H7 (cell line): ENCODE measurements around the genes ALOX12B, PER1 and NDEL1.

- RAMPAGE, long total RNA = no peak
Observed at GRCh38 chr17:7955476-7955811, 23.4 kb downstream of the CNTROB start.

DNA sequence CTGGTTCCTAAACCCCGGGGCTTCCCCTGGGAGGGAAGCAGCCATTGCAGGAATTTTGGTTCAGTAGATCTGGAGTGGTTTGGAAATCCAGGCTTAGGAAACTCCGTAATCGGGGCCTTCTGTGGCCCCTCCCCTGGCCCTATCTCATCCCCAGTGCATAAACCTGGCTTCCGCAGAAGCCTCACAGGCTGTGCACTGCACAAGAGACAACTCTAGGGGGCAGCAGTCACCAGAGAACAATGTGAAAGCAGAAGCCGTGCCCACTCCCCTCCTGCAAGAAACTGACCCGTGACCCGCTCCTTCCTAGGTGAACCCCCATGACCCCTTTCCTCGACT, 14.2 kb downstream of the GUCY2D start:
- RAMPAGE, long total RNA = no peak

DNA sequence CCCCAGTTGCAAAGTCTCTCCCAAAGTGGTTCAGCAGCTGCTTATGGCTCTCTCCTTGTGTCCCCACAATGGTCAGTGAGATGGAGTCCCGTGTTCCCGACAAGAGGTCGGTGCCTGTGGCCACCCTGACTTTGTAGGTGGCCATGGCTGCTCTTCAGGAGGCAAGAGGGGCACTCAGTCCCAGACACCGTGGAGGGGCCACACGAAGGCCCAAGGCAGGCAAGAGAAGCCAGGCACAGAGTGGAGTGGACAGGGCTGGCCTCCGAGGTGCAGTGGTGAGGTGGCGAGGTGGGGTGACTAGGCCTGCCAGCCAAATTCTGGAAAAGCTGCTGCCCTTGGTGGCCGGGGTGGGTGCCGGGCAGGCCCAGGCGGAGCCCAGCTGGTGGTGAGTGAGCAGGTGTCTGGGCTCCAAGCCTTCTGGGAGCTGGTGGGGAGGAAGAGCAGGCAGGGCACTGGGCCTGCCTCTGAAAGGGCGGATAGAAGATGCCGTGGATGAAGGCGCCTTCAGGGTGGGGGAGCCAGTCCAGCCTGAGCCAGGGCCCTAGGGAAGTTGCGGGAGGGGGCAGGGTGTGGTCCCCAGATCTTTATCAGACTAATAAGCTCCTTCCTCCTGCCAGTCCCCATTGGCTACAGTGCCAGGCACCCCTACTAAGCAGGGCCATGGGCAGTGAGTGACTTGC, at the start of gene ALOX12B:
Gene ALOX12B (minus strand): TSS at position 419 of the 680 bp plus-strand sequence.
- RAMPAGE, long total RNA = no peak

DNA sequence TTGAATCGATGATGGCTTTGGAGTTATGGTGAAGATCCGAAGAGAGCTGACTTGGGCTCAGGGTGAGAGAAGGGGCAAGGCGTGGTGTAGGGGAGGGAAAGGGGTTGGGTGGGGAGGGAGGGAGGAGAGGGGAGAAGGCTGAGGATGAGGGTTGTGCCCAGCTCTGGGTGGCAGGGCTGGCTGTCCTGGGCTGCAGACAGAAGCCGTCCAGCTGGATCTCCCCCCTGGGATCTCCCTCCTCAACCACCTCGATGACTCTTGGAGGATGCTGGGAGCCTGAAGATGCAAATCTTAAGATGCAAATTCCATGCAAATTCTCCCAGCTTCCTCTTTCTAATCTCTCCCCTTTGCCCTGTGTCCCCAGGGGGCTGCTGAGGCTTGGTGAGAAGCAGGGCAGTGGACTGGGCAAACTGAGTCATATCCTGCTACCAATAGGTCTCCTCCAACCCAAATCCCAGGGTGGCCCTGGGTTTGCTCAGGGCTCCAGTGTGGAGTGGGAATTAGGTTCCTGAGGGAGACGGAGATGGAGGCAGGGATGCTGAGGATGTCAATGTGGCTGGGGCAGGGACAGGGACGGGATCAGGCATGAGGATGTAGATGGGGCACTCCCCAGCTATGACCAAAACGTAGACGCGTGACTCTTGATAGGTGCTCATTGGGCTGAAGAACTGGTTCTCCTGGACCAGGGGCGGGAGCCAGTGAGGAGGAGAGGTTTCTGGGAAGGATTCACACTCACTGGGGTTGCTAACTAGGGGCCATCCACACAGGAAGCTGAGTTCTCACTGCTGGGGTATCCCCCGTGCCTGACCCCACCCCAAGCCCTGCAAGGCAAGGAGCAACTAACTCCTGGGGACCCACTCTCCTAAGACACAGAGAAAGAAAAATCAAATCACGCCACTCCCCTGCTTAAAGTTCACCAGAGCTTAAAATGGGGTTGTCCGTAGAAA, 3.6 kb upstream of the ALOX12B start:
- RAMPAGE, long total RNA = no peak

- RAMPAGE, long total RNA = no peak
Observed at GRCh38 chr17:8137820-8138565, 14.1 kb upstream of the HES7 start.

- RAMPAGE, long total RNA = no peak
Observed at GRCh38 chr17:8149630-8150015, 2.6 kb downstream of the PER1 start.

- RAMPAGE, long total RNA = no peak
Observed at GRCh38 chr17:8150016-8150532, 2.1 kb downstream of the PER1 start.

DNA sequence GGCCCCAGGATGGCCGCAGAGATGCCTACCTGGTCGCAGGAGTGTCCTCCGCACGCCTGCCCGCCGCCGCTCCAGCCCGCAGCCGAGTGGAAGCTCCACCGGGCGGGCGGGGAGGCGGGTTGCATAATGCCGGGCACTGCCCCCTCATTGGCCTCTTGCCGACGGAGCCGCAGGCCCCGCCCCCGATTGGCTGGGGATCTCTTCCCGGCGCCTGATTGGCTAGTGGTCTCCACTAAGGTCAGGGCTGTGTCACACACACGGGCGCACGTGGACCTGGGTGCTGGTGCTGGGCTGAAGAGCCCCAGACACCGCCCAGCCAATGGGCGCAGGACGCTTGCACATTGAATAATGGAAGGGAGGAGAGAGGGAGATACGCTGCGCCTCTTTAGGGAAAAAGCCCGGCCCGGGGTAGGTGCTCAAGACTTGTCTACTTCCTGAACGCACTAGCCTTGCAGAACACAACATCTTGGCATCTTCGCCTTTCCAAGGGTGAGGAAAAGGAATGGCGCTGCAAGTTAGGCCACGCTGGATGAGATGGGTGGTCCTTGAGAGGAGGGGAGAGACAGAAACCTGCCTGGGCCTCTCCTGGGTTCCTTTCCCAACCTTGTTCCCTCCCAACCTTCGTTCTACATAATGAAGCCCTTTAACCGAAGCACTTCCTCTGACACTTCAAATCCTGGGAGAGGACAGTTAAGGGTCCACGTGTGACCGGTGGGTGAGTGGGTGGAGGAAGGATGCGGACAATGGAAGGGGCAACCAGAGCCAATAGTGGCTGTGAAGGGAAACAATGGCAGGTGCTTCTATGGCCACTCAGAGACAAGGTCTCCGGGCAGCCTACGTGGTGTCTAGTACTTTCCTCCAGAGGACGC, at the start of gene PER1:
Gene PER1 (minus strand): TSS at position 97 of the 869 bp plus-strand sequence.
- RAMPAGE, long total RNA = no peak

DNA sequence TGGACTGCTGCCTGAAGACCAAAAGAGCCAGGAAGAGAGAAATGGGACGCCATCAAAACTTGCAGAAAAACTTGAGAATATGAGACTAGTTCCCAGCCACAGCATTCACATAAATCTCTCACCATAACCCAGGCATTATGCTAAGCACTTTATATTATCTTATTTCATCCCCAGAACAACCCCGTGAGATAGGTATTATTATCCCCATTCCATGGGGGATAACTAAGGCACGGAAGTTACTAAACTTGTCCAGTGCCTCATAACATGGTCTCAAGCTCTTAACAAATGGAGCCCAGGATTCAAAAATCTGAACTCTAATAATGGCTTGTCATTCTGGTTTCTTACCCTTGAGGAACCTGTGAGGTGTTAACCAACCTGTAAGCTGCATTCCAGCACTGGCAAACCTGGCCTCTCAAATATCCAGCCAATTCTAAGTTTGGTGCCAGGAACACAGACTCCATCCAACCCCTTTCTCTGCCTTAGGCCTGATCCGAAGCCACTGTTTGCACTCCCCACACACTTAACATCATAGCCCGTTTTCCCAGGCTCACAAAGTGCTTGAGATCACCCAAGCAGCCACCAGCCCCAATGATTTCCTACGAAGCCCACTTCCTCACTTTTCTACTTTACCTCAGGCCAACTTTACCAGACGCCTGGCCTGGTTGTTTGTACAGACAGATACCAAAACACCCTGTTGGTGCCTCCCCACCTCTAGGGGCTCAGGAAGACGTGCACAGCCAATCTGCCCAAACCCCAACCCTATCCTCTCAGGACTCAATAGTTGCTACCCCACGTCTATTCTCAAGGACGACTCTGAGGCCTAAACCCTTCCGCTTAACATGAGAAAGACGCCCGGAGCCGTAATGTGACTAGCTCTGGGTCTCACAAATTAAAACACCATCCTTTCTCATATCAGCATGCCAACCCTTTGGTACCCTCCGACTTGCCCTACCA, 3.0 kb upstream of the PER1 start:
- RAMPAGE, long total RNA = no peak

- RAMPAGE, long total RNA = no peak
Observed at GRCh38 chr17:8209771-8210437, 471 bp downstream of the AURKB start.

DNA sequence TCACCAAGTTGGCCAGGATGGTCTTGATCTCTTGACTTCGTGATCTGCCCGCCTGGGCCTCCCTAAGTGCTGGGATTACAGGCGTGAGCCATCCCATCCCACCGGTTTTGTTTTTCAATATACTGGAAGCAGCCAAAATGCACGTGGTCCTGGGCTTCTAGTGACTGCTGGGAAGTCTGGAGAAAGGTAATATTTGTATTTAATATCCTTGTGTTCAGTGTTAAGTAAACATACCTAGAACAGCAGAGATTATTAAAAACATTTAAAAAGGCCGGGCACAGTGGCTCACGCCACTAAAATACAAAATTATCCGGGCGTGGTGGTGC, 9.7 kb upstream of the AURKB start:
- RAMPAGE, long total RNA = no peak

- RAMPAGE, long total RNA = no peak
Observed at GRCh38 chr17:8234373-8235187, 13.3 kb downstream of the CTC1 start.

DNA sequence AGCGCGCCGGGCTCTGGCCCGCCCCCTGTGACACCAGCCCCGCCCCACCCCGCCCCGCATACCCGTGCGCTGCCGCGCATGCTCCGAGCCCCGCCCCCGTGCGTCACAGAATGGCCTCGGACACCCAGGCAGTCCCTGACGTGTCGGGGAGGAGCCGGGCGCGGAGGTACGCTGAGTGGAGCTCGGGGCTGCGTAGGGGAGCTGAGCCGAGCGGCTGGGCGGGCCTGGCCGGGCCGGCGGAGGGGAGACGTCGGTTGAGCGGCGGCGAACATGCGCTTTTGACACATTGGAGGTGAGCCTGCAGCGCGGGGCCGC, at the start of gene NDEL1:
Gene NDEL1 (plus strand): TSS at position 131 of the 315 bp plus-strand sequence.
- RAMPAGE, long total RNA = start-site peak on the plus strand centred at position 194 of the sequence, 97 bp wide, 301 reads

DNA sequence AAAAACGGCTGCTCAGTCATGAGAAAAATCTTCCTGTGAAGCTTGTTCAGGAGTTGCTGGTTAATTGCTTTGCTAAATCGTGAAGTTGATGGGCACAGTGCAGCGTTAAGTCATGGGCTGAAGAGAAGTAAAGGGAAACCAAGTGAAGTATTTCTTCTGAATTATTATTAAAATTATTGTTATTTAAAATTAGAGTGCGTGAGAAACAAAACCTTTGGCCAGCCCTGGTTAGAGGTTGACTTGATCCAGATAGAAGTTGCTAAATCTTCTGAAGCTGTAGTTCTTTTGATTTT, 1.3 kb downstream of the NDEL1 start:
- RAMPAGE, long total RNA = no peak

DNA sequence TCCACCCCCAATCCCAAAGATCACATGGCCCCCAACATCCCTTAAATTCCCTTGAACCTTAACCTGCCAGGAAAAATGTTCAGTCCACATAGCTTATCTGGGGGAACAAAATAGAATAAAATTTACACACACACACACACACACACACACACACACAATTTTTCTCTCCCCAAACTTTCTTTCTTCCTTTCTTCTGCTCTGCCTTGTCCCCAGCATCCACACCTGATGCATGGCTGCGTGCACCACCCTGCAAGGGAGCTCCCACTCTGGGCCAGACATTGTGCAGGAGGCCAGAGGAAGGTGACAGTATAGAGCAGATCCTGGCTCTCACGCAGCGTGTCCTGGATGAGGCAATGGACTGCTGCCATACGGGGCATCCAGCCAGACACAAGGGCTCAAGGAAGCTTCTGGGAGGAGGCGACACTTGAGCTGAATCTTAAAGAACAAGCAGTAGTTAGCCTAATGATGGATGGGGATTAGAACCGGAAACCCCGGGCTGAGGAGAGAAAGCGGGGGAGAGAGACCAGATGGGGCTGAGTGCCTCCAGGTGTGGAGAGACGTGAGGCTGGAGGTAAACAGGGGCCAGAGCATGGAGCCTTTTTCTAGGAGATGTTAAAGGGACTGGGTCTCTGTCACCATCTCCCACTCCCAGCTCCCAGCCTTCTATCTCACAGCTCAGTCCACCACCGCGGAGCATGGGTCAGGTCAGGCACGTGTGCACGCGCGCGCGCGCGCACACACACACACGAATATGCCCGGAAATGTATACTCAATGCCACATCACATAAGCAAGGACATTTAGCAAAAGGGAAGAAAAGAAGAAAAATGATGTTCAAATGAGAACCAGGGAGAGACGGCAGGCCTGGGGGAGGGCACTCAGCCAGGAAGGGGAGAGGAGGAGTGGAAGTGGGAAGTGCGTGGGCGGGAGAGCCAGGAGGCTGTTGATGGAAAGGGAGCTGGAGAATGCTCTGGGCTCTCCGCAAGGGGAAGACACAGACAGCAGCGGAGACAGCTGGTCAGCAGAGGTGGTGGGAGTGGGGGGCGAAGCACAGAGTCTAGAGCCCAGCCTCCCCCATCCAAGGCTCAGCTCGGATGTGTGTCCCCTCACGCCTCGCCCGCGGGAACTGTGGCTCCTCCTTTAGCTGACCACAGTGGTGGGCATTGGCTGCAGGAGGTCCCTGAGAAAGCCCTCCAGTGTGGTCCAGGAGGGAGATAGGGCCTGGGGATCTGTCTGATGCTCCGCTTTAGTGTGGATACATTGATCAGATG, 46.3 kb downstream of the CCDC42 start:
- RAMPAGE, long total RNA = no peak

GRCh38 chr17:8707867-8708494, 36.7 kb downstream of the CCDC42 start:
- RAMPAGE, long total RNA = no peak

DNA sequence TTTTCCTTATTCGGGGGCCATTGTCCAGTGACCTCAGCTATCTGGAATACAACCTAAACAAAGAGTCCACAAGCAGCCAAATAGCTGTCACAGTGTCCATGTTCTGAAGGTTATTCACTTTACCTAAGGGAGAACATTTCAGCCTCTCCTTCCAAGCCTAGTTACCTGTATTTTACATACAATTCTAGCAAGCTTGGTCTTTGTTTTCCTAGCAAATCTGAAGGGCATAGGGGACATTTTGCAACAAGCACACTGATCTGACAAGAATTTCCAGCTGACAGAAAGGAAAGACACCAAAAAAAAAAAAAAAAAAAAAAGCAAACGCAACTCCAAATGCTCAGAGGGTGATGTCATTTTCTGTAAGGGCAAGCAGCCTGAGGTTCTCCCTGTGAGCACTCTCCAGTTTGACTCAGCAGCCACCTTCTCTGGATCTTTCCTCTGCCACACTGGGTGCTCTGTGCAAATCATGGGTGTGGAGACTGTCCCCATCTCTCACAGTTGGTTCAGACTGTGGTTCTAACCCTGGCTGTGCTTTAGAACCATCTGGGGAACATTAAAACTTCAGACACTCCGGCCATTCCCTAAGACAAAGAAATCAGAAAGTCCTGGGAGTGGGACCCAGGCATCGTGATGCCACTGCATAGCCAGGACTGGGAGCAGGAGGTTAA, 196.4 kb downstream of the NTN1 start:
- RAMPAGE, long total RNA = no peak

- RAMPAGE, long total RNA = no peak
Observed at GRCh38 chr17:9239767-9240618, 218.7 kb downstream of the NTN1 start.

- RAMPAGE, long total RNA = no peak
Observed at GRCh38 chr17:9671194-9671651, 25.9 kb downstream of the USP43 start.

- RAMPAGE, long total RNA = no peak
Observed at GRCh38 chr17:9727898-9728690, 63.3 kb downstream of the DHRS7C start.